Myometrial cell (primary cell): ENCODE measurements around a stretch of chr6.

DNA sequence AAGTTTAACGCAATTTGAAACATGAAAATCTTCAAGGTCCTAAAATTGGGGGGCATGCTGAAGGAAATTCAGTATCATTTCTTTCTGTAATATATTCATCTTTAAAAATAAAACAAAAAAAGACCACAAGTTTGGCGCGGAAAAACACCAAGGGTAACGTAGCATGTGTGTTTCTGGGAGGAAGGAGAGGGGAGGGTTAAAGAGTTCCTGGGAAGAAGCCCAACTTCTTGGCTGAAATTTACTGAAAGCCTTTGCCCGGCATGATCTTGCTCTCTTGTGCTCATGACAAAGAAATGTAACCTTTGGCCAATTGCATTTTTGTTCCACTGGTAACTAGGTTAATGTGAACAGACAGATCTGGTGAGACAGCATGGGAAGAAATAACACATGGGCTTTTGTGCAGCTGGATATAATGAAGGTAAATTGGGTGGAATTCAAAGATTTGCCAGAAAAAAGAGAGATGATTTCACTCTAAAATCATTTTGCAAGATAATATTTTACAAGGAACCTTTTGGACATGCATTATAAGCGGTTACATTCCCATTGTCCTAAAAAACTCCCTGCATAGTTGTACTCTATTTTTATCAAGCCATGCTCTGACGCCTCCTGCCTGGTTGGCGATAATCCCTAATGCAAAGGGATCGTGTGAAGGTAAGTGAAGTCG, 161.0 kb upstream of the AGPAT4 start:
- RAMPAGE, long total RNA, result no peak

GRCh38 chr6:161443593-161444341, 169.9 kb upstream of the AGPAT4 start:
- RAMPAGE, long total RNA, result no peak

- RAMPAGE, long total RNA, result no peak
Measured at GRCh38 chr6:163310260-163310797, 104.2 kb upstream of the QKI start.

DNA sequence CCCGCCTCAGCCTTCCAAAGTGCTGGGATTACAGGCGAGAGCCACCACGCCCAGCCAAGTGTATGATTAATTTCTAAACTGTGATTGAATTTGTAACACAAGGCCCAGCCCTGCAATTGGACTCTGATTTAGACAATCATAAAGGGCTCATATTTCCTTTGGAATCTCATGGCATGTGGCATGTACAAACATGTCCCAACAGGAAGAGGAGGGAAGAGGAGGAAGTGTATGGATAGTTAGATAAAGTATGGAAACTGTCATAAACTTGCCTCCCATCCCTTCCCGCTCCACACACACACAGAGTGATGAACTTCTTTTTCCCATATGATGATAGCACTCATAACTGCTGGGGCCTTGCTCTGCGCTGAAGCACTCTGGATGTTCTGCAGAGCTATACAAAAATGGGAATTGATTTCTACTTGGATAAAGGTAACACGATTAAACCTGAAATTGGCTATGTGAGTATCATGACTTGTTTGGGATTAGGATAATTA, 27.1 kb upstream of the QKI start:
- RAMPAGE, long total RNA, result no peak

DNA sequence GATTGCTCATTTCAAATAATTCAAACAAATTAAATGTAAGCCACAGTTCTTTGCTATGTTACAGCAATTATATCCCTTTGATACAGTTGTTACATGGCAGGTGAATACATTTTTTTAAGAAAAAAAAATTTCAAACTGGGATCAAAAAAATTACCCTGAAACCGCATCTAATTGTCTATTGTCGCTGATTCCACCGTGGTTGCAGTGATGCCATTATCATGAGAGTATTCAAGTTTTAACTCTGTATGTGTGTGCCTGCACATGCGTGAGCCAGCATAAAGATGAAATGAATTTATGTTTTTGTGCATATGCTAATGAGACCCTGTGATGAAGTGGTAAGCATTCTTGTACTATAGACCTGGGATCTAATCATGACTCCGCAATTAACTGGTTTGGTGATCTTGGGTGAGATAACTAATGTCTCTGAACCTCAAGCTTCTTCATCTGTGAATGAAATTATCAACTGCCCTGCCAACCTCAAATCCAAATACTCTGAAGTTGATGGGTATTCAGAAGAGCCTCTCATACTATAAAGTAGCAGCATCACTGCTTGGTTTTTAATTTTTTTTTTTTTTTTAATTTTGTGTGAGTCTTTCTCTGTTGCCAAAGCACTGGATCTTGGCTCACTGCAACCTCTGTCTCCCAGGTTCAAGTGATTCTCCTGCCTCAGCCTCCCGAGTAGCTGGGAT, 9.7 kb downstream of the QKI start:
- RAMPAGE, long total RNA, result no peak

- RAMPAGE, long total RNA, result no peak
Measured at GRCh38 chr6:163441343-163442161, 27.0 kb downstream of the QKI start.

DNA sequence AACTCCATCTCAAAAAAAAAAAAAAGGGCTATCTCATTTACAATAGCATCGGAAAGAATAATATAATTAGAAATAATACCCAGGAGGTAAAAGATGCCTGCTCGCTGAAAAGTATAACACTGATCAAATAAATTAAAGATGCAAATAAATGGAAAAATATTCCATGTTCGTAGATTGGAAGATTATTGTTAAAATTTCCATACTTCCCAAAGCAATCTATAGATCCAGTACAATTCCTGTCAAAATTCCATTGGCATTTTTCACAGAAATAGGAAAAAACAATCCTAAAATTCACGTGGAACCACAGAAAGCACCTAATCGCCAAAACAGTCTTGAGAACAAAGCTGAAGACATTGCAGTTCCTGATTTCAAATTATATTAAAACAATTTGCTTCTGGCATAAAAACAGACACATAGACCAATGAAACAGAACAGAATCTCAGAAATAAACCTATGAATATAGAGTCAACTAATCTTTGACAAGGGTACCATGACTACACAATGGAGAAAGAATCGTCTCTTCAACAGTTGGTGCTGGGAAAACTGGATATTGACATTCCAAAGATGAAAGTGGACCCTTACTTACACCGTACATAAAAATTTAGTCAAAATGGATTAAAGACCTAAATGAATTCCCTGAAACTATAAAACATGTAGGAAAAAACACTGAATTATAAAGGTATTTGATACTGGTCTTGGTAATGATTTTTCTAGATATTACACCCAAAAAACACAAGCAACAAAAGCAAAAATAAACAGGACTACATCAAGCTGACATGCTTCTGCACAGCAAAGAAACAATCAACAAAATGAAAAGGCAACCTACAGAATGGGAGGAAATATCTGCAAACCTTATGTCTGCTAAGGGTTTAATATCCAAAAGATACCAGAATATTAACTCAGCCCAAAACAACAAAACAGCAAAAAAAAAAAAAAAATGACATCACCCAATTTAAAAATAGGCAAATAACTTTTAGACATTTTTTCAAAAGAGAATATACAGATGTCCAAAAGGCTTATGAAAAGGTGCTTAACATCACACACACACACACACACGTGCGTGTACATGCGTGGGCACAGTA, 51.9 kb downstream of the QKI start:
- RAMPAGE, long total RNA, result no peak

DNA sequence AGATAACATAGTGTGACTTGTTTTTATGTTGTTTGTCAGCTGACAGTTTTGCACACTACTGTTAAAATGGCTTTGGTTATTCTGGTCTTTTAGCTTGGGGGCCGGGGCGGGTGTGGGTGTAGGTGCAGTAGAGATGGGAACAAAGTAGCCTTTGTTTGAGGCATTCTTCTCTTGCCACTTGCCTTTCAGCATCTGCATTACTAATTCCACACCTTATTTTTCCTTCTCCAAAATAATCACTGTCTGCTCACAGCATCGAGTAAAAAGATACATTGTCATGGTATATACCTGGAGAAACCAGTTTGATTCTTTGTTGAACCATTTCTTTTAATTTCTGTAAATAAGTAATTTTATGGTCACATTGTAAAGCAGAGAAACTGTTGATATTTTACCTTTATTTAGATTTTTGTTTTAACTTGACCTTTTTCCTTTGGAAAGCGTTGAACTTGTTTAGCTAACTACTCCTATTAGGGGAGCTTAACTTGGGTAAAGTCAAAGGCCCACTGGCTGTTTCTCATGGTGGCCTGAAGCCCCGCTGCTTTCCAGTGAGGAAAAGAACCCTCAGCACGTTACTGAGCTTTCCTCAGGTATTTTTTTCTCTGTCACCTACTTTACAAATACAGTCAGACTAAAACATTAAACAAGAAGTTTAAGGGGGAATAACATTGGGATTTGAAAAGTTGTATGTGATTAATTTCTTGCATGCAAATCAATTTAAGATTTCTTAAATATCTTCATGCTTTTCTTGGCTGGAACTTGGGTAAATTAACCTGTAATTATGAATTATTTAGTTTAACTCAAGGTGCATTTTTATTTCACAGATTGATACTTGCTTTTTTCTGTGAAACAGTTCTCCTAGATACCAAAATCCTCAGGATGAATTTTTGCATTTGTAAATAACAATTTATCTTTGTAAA, 159.7 kb downstream of the QKI start:
- RAMPAGE, long total RNA, result no peak

- RAMPAGE, long total RNA, result no peak
Measured at GRCh38 chr6:163576130-163577285, 162.0 kb downstream of the QKI start.

DNA sequence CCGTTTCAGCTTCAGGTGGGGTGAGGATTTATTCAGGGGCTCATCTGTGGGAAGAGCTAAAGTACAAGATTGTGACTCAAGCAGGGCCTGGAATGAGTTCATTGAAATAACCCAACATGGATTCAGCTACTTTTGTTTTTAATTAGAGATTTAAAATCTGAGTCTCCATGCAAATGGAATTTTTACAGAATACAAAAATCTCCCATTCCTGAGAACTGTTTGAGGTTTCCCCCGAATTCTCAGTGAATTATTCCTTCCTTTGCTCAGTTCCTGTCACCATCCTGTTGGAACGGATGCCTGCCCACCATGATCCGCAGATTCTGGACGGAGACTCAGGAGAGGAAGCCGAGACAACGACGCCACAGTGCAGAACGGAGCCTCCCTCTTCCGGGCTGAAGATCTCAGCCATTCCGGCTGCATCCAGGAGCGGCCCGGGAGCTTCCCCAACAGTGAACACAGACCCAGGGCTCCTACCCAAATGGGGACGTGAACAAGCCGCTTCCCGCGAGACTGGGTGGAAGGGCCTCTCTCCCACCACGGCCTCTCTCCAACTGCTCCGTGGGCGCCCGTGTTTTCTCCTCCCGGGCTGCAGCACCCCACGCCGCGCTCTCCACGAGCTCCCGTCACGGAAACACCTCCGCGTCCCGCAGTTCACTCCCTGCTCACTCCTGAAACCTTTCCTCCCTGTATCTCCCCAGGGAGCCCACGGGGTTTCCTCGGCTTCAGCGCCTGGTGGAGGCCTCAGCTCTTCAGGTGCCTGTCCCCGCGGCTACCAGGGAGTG, 922.4 kb downstream of the QKI start:
- RAMPAGE, long total RNA, result no peak

GRCh38 chr6:164929617-164930152, 379.7 kb downstream of the C6orf118 start:
- RAMPAGE, long total RNA, result no peak

- RAMPAGE, long total RNA, result no peak
Measured at GRCh38 chr6:165663735-165664276, 765 bp upstream of the PDE10A start.

DNA sequence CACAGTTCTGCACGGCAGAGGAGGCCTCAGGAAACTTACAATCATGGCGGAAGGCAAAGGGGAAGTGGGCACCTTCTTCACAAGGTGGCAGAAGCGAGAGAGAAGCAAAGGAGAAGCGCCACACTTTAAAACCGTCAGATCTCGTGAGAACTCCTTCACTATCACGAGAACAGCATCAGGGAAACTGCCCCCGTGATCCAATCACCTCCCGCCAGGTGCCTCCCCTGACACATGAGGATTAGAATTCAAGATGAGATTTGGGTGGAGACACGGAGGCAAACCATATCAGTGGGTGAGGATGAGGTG, 222.2 kb upstream of the PDE10A start:
- RAMPAGE, long total RNA, result no peak

DNA sequence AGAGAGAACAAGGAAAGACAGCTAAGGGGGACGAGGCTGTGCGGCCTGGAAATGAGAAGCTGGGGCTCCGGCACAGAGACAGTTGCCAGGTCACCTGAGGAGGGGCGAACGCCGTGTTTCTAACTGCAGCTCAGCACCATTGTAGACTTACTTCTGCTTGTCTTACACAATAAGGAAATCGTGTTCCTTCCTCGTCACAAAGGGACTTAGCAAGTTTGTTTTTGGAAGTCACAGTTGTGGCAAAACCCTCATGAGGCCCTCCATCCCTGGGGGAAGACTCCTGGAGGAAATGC, 69.0 kb upstream of the TBXT start:
- RAMPAGE, long total RNA, result no peak

DNA sequence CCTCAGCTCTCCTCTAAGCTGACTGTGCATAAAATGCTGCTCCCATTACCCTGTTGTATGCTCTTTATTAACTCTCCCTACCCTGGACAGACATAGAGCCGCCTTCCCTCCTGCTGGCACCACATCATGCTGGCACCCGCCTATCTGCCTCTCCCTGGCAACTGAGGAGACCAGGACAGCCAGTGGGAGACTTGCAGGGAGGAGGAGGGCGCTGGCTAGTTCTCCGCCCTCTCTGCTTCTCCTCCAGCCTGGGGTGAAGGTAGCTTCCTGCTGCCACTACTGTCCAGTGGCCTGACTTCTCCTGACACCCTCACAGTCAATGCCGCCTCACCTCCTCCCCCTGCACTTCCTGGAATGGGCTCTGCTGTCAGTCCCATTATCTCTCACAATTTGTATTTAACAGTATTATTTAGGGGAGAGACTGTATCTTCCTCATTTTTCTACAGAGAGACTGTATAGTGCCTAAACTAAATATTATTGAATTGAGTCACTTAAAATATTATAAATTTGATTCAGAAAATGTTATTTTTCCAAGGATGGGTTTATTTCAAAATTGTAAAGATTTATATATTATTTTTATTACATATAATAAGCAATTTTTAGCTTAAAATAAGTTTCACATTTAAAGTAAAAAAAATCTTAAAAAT, 11.1 kb upstream of the PRR18 start:
- RAMPAGE, long total RNA, result no peak

GRCh38 chr6:166337671-166338493, 4.5 kb downstream of the SFT2D1 start:
- RAMPAGE, long total RNA, result no peak

DNA sequence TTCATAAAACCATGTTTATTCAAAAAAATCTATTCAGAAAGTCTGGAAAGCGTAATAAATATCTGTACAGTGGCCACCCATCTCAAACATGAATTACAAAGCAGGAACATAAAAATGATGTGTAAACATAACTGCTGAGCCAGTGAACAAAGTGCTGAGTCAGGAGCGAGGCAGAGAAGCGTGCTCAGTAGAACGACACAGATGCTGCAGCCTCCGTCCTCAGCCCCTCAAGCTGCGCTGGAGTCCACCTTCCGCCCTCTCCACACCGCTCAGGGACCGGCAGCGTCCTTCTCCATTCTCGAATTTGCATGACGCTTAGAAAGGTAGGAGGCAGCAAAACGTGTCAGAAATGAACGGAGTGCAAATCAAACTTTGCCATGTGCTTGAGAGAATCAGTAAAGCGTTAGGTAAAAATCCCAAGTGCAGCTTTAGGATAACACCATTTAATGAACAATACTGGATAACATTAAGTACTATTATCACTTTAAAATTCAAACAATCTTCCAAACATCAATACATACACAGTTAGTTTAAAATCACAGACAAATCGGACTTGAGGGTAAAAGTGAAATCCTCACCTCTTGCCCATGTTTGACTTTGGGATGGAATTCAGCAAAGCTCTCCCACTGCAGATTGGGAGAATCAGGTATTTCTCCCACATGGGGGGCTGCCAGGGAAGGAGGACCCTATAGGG, 26.8 kb upstream of the MPC1 start:
- RAMPAGE, long total RNA, result no peak

DNA sequence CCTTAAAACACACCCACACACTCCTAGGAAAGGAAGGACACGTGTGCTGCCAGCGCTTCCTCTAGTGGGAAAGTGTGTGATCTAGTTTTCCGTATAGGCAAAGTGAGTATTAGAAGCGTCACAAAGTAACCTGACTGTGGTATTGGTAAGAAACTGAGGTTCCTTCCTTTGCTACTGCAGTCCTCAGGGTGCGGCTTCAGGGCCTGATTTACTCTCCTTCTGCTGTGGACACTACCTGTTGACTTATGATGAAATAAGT, 36.0 kb upstream of the MPC1 start:
- RAMPAGE, long total RNA, result no peak

DNA sequence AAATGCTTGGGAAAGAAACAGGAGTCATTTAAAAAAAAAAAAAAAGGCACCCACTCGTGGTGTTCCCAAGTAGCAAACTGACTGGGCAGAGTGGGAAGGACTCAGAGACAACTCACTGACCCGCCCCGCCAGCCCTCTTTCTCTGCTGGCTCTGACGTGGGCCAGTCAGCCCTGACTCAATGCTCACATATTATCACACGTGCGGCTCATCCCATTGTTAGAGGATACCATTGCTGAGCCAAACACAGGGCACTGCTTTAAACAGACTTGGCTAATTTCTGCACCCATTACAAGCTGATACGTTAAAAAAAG, 33.0 kb downstream of the RAMACL start:
- RAMPAGE, long total RNA, result no peak

DNA sequence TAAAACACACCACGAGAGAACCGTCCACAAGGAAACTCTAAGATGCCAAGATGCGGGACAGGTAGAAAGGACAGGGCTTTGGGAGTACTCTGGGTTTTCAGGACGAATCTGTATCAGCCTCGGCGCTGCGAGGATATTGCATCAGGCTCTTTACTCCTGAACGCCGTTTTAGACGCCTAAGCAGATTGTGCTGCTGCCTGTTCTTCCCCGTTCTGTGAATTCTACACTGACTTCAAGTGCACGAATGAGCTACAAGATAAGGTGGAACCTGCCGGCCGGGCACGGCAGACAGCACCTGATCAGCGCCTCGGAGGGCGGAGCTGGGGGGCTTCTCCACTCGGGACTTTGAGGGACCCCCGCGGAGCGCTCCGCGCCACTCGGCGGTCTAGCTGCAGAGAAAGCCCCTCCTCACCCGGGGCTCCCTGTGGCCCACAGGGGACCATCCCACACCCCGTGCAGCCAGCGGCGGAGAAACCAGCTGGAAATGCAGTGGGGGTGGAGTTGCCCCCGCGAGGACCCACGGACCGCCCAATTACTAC, 779 bp downstream of the RPS6KA2 start:
- RAMPAGE, long total RNA, result no peak